Cerebral cortex (tissue), 2 donors: ENCODE results near the genes MMP20, MMP1 and KBTBD3.

DNA sequence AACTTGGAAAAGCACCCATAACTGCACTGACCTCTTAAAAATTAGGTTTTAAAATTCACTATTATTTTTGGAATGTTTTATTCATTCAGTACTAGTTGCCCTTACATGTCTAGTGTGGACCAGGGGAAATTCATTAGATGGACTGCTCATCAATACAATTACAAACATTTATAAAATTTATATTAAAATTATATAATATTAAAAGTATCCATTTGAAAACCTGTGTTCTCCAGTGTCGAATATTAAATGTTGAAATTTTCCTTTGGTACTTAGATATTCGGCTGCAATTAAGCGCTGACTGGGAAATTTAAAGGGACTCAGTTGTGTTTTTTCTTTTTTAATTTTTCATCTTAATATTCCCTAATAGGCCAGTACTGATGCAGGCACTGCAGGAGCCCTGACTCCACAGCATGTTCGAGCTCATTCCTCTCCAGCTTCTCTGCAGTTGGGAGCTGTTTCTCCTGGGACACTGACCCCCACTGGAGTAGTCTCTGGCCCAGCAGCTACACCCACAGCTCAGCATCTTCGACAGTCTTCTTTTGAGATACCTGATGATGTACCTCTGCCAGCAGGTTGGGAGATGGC, 3.6 kb downstream of the YAP1 start:
- PRO-cap, 2 experiments: no peak in any of the 2 experiments

DNA sequence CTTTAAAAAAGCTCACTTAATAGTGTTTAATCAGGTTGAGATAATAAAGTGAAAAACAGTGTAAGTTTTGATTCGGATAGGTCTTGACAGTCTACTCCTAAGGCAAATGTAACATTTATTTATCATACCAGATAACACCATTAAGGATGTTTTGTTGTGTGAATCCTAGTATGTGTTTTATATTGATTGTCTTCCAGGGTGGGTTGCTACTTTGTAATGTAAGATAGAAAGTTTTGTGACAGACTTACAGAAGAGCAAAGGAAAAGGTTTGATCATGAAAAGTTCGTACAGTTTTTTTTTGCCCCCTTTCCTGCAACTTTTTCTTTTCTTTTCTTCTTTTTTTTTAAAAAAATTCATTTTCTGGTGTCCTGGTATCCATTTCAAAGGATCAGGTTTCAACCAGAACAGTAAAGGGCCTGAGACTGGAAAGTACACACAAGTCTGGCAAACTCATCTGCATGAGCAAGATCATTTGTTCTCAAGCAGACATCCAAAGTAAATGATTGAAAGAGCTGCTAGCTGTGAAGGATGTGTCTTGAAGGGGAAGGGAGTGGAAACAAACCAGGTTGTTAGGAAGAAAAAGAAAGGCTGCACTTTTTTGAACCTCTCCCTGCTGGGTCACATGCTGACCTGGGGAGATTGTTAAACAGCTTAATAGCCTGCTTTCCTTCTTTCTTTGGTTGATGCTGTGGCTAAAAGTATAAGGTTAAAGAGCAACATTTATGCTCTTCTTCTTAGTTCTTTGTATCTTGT, 5.2 kb downstream of the YAP1 start:
- PRO-cap, 2 experiments: no peak in any of the 2 experiments

GRCh38 chr11:102216815-102217186, 100.5 kb upstream of the BIRC3 start:
- PRO-cap, 2 experiments: no peak in any of the 2 experiments

- PRO-cap, 2 experiments: no peak in any of the 2 experiments
These were observed 90.5 kb upstream of the BIRC3 start for GRCh38 chr11:102226591-102227309.

- PRO-cap, 2 experiments: no peak in any of the 2 experiments
These were observed 10.5 kb upstream of the BIRC3 start for GRCh38 chr11:102306671-102307224.

DNA sequence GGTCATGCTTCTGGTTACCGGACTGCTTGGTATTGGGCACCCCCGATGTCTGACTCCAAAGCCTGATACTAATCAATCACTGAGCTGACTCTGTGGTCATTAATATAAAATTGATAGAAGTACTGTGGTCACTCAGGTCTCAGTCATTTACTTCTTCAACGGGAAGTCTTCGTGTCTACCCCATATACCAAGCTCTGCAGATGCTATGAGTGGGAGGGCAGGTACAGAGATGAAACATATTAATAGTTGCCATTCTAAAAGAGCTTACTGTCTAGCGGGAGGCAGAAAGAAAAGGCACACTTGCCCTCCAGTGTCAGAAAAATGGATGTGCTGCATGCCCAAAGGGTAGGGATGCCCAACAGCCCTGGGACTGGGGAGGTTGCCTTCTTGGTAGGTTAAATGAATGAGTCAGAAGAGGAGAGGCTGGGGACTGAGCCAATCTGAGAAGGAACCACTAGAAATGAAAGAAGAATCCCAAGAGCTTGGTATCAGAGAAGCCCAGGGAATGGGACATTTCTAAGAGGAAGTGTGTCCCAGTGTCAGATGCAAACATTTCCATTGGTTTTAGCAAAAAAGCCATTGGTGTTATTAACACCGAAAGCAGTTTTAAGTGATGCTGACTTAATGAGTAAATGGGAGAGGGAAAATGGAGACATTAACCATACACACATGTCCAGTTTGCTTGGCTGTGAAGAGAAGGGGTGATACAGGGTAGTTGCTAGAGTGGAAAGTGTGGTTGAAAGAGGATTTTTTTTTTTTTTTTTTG, 1.2 kb downstream of the BIRC3 start:
- PRO-cap, 2 experiments: no peak in any of the 2 experiments

DNA sequence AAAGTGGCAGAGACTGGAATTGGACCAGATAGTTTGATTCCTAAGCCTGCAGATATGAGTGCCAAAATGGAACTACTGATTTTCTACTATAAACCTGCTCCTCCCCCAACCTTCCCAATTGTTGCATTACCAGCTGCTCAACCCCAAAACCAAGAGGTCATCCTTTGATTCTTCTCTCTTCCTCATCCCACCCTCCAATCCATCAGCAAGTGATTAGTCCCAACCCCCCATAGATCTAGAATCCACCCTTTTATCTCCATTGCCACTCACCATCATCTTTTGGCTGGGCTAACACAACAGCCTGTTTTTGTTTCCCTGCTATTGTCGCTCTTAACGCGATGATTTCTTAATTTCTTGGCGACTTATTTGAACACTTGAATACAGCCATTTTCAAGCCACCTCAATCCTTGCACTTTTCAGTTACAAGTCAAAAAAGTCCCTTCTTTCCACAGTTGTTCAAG, 2.6 kb downstream of the TMEM123 start:
- PRO-cap, 2 experiments: no peak in any of the 2 experiments

DNA sequence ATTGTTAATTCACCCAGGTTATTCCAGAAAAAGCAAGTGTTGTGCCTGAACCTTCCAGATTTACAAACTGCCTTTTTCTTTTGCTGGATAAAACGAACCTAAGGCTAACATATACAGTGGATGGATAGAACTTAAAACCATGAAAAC, 1.3 kb downstream of the TMEM123 start:
- PRO-cap, 2 experiments: no peak in any of the 2 experiments

GRCh38 chr11:102476757-102477206, 24.2 kb upstream of the TMEM123 start:
- PRO-cap, 2 experiments: no peak in any of the 2 experiments

DNA sequence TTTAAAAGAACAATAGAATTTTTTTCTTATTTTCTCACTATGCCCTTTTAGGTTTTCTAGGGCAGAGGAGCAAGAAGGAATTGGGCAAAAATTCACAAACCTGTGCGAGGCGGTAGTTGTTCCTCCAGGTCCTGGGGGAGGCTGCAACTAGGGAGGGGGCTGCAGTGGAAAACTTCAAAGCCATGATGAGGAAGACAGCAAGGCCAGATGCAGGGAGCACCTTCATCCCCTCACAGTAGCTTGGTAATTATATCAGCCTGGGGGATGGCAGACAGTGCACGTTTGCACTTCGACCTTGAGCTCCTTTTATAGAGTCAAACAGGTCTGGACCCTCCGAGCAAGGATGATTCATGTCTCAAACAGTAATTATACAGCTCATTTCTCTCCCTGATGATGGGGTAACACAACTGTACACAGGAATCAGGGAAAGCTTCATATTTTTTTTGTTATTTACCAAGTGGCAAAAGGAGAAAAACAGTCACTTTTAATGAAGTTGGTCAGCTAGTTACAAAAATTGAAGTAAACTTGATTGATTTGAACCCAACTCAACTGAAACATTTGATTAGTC, at the start of gene MMP20:
TSS of gene MMP20 (minus strand) at position 239 of the 568 bp plus-strand sequence.
- PRO-cap, 2 experiments: no peak in any of the 2 experiments

GRCh38 chr11:102797607-102798601, at the start of gene MMP1:
Gene MMP1 (minus strand): TSS chr11:102798160.
- PRO-cap, 2 experiments: no peak in any of the 2 experiments

GRCh38 chr11:102807795-102808358, 9.9 kb upstream of the MMP1 start:
- PRO-cap, 2 experiments: no peak in any of the 2 experiments

DNA sequence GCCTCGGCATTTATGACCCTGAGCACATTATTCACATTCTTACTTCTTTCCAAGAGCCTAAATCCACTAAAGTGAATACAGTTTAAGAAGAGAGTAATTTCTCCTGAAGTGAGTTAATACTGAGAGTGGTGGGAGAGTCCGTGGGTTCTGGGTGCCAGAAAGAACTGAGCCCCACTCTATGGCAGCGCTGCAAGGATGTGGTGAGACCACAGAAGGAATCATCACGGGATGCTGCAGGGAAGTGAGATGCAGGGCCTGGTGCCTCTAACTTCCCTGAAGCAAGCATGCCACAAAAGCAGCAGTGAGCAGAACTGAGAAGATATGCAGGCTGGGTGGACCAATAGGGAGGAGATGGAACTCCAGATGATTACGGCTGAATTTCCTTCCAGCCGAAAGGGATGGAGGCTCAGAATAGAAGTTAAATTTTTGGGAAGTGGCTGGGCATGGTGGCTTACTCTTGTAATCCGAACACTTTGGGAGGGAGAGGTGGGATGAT, 5.0 kb upstream of the MMP12 start:
- PRO-cap, 2 experiments: no peak in any of the 2 experiments

- PRO-cap, 2 experiments: no peak in any of the 2 experiments
These were observed 781 bp downstream of the DYNC2H1 start for GRCh38 chr11:103109983-103110430.

DNA sequence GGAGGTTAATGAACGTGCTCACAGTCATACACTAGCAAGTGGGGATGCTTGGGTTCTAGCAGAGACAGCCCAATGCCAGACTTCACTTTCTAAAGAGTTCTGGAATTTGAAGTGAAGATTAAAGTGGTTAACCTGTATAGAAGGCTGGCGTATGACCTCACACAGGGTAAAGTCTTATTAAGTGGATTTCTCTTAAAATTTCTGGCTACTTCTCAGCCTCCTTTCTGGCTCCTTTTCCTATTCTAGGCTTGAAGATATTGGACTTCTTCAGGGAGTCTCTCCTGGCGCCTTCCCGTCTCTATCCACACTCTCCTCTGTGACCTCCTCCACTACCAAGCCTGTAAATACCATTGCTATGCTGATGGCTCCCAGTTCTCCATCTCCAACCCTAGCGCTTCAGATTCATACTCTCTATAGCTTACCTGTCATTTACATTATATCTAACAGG, 226.4 kb upstream of the DDI1 start:
- PRO-cap, 2 experiments: no peak in any of the 2 experiments

GRCh38 chr11:104161991-104162549, 1.9 kb downstream of the PDGFD start:
- PRO-cap, 2 experiments: no peak in any of the 2 experiments

GRCh38 chr11:104413963-104414271, 250.0 kb upstream of the PDGFD start:
- PRO-cap, 2 experiments: peak in 1 of 2 experiments; most common plus-strand start chr11:104414050 (in 1)

DNA sequence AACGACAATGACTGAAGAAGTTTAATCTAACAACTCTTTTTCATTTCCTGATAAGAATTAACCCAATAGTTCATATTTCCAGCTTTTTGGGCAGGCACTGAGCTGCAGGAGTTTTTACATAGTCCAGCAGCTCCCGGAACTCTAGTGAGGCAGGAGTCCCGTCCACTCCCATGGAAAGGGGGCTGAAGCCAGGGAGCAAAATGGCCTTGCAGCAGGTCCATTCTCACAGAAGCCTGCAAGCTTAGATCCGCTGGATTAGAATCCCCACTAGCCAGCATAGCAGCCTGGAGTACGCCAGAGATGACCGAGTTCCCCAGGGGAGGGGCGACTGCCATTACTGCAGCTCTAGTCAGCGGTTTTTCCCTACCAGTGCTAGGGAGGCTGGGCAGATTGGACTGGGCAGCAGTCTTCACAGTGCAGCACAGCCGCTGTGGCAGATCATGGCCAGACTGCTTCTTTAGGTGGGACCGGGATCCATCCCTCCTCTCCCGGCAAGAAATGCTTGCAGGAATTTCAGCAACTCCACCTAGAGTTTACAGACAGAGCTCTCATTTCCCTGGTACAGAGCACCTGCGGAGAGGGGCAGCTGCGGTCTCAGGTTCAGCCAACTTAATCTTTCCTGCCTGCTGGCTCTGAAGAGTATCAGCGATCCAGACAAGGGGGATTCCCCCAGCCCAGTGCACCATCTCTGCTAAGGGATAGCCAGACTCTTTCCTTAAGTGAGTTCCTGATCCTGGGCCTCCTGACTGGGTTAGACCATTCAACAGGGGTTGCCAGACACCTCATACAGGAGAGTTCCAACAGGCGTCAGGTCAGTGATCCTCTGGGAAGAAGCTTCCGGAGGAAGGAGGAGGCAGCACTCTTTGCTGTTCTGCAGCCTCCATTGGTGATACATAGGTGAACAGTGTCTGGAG, 766 bp upstream of the CASP4 start:
- PRO-cap, 2 experiments: no peak in any of the 2 experiments

GRCh38 chr11:106076448-106077498, at the start of gene KBTBD3:
Gene KBTBD3 (minus strand): TSS chr11:106077347.
- PRO-cap, 2 experiments: peak in 2 of 2 experiments; most common plus-strand start chr11:106077031 (in 1); most common minus-strand start chr11:106077348 (in 2)

GRCh38 chr11:107387964-107388311, 69.7 kb downstream of the CWF19L2 start:
- PRO-cap, 2 experiments: no peak in any of the 2 experiments